Sciatic nerve (tissue), 1 donor: ENCODE data around the genes JMJD8 and CLCN7.

- PRO-cap = no peak
These were observed 3.9 kb upstream of the WFIKKN1 start for GRCh38 chr16:626787-627363.

DNA sequence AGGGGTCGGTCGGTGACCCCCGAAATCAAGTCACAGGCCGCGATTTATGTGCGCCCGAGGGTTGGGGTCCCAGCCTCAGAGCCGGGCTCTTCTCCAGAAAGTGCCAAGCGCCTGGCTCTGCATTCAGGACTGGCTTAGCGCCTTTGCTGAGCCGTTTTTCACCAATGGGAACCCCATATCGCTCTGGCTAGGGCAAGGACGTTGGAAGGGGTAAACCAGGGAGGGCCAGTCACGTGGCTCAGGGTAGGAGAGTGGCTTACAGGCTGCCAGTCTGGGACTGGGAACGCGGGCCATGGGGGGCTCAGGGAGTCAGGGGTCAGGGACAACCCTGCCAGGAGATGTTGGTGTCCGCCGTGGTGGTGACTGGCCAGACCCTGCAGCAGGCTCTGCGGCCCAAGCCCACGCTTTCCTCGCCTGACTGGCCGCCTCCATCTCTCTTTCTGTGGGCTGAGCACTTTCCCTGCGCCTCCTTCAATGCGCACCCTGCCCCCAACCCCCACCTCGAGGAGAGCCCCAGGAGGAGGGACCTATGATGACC is 1.4 kb upstream of the METTL26 start:
- PRO-cap = no peak

GRCh38 chr16:660502-661278 is 7.2 kb upstream of the RHOT2 start:
- PRO-cap = unidirectional peak, minus-strand start at chr16:660626; bidirectional peak, plus-strand start at chr16:661065, minus-strand start at chr16:660861

DNA sequence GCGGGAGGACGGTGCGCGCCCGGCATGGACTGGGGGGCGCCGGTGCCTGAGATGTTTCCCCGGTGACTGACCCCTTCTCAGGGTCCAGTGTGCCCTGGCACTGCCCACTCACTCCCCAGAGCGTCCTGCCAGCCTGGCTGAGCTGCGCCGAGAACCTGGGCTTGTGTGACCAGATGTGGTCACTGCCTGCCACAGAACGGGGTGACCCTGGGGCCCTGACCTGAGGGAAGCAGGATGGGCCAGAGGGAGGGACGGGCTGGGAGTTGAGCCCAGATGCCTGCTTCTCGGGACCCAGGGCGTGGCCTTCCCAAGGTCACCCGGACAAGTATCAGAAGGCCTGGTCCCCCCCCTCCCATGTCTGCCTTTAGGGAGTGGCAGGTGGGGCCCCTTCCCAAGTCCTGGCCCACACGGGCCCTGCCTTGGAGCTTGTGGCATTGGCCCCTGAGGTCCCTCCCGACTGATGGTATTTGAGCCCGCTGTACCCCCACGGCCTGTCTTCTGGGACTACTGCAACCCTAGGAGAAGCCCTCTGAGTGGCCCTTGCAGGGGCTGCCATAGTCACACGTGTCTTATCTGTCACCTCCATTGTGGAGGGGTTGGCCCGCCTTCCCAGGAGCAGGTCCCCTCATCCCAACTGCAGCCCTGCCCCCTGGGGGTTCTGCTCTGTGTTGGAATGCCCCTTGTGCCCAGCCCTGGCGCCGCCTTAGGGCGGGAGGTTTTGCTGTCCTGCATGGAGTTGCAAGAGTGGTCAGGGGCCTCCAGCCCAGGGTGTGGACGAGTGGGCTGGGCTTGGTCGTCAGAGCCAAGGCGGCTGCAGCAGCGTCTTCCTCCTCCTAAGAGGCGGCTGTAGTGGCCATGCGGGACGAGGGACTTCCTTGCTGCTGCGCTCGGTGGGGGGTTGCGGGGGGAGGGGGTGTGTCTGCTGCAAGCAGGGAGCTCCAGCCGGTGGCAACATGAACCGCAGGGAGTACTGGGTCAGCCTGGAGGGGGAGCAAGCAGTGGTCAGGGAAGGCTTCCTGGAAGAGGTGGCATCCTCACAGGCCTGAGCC is 799 bp upstream of the RHBDL1 start:
- PRO-cap = no peak

- PRO-cap = bidirectional peak, plus-strand start at chr16:684463, minus-strand start at chr16:684342
These were observed at the start of gene JMJD8 for GRCh38 chr16:684001-684861. Gene JMJD8, minus strand, starts transcription at chr16:684334.

DNA sequence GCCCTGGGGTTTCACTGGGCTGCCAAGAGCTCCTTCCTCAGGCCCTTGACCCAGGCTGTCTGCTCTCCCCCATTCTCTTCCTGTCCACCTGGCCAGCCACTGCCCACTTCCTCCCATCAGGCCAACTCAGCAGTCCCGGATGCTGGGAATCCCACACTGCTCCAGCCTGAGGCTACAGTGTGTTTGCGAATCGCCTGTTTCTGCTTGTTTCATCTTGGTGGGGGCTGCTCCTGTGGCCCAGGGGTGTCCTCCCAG is 865 bp upstream of the METRN start:
- PRO-cap = no peak

GRCh38 chr16:718842-719413 is 2.0 kb upstream of the ANTKMT start:
- PRO-cap = no peak

DNA sequence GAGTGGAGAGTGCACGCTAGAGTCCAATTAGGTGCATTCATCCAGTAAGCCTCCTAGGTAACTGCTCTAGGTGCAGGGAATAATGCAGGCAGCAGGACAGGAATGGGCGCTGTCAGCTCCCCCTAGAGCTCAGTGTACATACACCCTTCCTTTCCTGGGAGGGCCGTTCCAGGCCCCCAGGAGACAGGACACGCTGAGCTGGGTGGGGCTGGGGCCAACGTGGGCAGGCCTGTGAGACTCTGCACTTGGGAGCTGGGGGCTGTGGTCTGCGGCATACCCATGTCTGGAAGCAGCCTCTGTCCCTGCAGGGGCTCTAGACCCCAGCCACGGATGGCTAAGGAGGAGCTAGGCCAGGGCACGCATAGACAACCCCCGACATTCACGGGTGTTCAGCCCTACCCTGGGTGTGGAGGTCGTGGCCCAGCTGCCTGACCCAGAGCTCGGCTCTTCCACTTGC is 1.1 kb upstream of the ANTKMT start:
- PRO-cap = no peak

- PRO-cap = no peak
These were observed 24.7 kb upstream of the GNG13 start for GRCh38 chr16:825041-825740.

DNA sequence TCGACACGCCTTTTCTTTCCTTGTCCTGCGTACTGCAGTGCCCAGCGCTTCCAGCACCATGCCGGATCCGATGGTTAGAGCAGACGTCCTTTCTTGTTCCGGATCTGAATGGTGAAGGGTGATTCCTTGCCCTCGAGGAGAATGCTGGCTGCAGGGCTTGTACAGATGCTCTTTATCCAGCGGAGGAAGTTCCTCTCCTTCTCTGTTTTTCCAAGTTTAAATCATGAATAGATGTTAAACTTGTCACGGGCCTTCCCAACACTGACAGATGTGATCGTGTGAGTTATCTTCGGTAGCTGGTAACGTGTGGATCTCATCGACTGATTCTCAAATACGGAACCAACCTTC is 61.2 kb upstream of the GNG13 start:
- PRO-cap = no peak

DNA sequence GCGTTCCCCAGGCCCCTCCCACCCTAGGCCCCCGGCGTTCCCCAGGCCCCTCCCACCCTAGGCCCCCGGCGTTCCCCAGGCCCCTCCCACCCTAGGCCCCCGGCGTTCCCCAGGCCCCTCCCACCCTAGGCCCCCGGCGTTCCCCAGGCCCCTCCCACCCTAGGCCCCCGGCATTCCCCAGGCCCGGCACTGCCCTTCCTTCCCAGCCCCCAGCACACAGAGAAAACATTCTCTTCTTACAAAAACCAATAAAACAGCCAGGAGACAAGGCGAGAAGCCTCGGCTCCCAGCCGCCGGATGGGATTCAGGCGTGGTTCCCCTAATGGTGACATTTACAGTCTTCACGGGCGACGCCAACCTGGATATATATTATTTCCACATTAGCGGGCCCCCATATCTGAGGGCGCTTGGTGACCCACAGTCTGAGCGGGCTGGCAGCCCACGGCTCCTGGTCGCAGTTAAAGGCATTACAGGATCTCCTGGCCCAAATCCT is 84.0 kb downstream of the LMF1 start:
- PRO-cap = unidirectional peak, plus-strand start at position 189 of the sequence

DNA sequence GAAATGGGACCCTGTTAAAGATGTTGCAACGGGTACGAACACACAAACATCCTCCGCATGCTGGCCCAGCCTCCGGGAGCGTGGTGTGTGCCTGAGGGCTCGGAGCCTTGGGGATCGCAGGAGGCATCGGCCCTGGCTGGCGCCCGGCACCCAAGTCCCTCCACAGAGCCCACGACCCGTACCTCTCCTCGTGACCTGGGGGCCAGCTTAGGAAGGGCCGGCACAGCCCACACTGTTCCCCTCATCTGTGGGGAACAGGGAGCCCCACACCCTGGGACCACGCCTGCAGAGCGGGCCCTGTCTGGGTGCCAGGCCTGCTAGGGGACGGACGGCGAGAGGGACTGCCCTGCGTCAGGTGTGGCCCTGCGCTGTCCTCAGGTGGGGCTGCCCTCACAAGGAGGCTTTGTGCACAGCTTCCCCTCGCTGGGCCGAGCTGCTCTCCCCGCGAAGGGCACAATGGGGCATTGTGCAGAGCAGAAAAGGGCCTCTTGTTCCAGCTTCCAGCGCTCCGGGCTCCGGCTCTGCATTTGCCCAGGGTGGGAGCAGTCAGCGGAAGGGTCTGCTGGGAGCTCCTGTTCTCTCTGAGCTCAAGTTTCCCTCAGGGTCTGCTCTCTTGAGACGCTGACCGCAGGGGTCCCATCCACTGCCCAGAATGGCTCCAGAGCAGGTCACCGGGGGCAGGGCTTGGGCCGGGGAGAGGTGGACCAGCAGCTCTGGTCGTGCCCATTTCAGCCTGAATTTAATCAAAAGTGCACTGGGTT is 1.7 kb upstream of the LMF1 start:
- PRO-cap = unidirectional peak, plus-strand start at position 527 of the sequence

DNA sequence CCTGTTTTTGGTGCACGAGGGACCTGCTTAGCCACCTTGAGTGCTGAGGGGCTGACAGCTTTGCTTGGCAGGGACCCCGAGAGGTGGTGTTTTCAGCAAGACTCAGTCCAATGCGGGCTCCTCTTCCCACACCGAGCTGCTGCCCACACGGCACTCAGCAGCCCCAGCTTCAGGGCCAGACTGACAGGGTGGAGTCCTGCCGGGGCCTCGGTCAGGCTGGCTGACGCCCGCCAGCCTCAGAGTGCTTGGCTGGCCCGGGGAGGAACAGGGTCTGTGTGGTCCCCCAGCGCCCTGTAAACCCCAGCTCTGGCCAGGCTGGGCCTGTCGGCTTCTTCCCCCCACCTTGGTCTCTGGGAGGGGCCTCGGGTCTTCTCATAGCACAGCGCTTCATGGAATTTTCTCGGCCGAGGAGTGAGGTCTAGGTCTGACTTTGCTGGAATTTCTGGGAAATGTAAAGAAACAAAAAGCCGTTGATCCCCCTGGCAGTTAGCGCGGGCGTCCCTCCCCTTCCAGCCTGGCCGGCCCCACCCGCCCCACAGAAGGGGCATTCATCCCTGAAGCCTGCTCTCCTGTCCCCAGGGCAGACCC is 2.6 kb downstream of the SOX8 start:
- PRO-cap = unidirectional peak, minus-strand start at position 308 of the sequence

DNA sequence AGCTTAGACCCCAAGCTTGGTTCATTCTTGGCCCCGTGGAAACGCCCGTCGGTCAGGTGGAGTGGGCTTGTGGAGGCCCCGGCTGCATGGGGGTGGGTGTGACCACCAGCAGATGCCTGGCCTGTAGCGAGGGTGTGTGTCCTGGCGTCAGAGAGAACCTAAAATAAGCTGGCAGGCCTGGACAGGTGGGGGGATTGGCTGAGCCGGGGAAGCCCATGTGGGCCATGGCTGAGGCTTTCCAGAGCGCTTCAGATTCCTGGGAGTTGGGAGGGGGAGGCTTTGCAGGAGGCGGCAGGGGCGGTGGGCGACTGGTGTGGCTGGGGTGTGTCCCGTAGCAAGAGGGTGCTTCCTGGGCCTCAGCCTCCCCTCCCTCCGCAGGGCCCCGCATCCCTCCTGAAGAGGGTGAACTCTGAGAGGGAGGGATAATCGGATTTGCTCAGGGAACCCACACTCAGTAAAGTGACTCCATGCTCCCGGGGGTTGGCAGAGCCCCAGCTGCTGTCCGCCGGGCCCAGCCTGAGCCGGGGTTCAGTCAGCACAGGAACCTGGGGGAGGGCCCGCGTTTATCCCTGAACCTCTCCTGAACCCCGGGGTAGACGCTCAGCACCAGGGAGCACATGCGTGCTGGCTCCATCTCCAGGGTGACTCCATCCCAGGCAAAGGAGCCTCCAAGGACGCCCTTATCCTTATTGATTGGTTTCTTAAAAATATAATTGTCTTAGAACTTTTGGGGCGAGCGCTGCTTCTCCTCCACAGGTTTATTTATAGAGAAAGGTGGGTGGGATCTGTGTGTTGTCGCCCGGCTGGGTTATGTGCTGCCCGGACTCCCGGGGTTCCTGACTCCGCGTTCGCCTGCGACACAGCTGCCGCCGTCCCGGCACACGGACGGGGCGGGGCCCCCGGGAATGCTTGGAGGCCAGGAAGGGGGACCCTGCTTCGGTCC is 3.6 kb downstream of the CACNA1H start:
- PRO-cap = no peak

DNA sequence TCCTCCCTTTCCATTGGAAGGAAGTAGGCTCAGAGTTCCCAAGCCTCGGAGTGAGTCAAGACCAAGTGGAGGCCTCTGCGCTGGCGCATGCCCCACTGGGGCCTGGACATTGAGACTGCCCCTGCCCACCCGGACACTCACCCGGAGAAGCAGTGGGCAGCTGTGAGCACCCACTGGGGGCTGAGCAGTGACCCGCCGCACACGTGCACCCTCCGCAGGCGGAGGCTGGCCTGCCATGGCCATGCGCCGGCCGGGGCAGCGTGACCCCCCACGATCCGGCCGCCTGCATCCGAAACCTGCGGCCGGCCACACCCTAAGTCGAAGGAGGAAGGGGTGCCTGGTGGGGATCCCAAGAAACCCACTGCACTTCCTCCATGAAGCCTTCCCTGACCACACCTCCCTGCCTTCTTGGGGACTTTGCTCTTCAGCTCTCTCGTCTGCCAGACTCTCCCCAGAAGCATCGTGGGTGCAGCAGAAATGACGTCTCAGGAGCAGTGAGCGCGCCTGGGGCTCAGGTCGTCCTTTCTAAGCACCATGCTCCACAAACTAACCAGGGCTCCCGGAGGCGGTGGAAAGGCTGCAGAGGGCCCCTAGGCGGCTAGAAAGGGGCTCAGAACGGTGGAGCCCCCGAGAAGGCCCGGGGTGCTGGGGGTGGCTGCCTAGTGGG is 1.7 kb downstream of the TPSG1 start:
- PRO-cap = no peak

GRCh38 chr16:1349812-1350470 is 1.7 kb downstream of the TSR3 start:
- PRO-cap = no peak

GRCh38 chr16:1378686-1379511 is 27.2 kb downstream of the GNPTG start:
- PRO-cap = unidirectional peak, plus-strand start at chr16:1379290

DNA sequence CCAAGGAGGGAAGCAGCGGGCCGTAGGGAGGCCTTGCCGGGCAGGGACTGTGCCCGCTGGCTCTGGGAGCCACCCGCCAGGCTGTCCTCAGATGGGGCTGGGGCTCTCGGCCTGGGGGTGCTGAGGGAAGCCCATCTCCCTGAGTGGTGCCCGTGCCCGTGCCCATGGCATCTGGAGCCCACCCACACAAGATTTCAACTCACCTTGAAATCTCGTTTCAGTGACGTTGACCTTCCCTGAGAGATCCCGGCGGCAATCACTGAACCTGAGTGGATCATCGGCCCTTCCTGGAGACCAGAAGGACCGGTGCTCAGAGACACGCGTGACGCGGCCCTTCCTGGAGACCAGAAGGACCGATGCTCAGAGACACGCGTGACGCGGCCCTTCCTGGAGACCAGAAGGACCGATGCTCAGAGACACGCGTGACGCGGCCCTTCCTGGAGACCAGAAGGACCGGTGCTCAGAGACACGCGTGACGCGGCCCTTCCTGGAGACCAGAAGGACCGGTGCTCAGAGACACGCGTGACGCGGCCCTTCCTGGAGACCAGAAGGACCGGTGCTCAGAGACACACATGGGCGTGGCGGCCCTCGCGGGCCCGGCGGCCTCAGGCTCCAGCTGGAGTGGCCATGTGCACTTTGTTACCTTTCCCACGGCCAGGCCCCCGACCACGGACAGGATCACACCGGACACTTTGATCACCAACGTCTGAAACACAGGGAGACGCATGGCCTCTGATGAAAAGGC is 12.9 kb upstream of the CCDC154 start:
- PRO-cap = no peak

- PRO-cap = no peak
These were observed 14.6 kb downstream of the CLCN7 start for GRCh38 chr16:1460125-1460817.

- PRO-cap = bidirectional peak, plus-strand start at chr16:1475143, minus-strand start at chr16:1475025; bidirectional peak, plus-strand start at chr16:1475514, minus-strand start at chr16:1475385
These were observed at the start of gene CLCN7 for GRCh38 chr16:1474871-1475783. Gene CLCN7, minus strand, starts transcription at chr16:1475028.